Cardiac ventricle fibroblast (primary cell): Measurements from ENCODE around the gene BCAP29.

DNA sequence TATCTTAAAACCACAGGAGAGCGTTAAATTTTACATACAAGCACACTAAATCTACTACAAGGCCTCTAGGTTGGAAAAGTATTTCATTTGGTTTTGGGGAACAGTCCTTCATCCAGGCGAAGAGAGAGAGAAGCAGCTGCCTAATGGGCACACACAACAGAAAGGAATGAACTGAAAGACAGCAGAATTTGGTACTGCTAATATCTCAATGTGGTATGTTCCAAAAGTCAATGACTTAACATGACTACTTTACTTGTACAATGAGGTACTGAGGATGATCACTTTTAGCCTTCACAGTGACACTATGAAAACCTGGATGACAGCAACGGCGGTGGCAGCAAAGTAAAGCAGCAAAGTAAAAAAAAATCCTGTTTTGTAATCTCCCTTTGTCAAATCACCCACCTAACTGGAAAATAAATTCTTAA is 7.4 kb downstream of the NAMPT start:
- RAMPAGE, long total RNA = no peak

- RAMPAGE, long total RNA = no peak
Observed at GRCh38 chr7:106287713-106288051, 2.9 kb upstream of the NAMPT start.

DNA sequence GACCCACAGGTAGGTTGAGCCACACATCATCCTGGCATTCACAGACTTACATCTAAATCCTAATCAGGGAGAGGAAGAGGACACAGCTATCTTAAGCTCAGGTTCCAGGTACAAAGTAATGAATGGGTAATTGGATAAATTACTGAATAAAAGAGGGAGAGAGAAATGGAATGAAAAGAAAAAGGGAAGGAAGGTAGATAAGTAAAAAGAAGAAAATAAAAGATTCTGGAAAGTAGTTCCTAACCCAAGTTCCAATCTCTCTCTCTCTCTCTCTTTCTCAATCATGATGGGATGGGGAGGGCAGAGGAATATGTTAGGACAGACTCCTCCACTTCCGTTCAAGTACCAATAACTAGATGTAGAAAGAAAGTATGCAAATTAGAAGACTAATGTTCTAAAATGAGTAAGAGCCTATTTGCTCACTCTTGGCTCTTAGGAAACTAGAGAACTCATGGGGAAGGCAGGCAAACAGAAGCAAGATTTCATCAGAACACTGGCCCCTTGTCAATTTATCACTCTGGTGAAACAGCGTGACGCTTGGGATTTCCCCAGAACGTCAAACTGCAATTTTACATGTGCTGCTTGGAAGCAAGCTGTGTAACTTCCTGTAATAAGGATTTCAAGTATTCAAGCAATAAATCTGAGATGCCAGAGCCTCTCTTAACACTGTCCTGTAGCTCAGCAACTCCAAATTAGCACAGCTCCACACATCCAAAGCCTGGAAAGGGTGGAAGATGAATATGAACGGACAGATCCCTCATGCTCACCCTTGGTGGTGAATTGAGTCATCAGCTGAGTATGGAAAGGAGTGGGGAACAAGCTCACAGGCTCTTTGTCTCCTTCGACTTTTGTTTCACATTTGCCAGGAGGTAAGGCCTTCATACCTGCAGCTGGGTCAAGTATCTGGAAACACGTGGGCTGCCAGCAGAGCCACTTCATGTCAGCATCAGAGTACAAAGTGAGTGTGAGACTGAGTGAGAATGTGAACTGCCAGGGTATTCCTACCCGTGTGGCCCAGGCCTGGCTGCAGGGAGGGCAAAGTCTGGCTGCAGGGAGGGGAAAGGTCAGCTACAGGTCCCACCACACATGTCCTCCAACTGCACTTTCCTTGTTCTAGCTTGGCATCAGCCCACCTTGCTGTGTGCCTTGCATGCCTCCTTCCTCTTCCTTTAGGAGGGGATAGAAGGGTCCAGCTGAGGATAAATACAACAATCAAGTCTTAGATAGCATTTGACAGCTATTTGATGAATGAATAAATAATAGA is 140.3 kb upstream of the NAMPT start:
- RAMPAGE, long total RNA = no peak

DNA sequence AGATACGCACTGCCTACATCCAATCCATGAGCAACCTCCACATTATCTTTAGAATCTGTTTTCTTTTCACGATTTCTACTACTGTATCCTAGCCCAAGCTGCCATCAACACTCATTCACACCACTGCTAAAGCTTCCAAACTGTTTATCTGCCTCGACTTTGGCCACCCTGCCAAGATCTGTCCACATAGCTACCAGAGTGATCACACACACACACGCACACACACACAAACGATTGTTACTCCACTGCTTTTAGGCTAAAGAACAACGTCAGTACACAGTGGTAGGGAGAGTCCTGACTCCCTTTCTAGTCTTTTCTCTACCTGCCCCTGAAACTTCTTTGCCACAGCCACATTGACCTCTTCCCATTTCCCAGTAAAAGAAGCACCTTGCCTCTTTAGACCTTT is 142.0 kb downstream of the CCDC71L start:
- RAMPAGE, long total RNA = no peak

GRCh38 chr7:106608592-106609105 is 52.3 kb downstream of the CCDC71L start:
- RAMPAGE, long total RNA = no peak

DNA sequence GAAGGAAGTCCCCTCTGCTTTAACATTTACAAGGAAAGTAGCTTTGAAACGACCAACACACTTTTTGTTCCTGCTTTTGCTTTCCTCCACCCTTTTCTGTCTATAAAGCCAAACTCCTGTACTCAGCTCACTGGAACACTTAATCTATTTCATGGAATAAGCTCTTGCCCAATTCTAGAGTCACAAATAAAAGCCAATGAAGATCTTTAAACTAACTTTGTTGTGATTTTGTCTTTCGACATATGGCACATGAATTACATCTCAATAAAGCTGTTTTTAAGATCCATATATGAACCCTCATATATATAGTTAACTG is 86.9 kb upstream of the CCDC71L start:
- RAMPAGE, long total RNA = no peak

GRCh38 chr7:106767935-106768799 is 96.9 kb upstream of the PIK3CG start:
- RAMPAGE, long total RNA = no peak

DNA sequence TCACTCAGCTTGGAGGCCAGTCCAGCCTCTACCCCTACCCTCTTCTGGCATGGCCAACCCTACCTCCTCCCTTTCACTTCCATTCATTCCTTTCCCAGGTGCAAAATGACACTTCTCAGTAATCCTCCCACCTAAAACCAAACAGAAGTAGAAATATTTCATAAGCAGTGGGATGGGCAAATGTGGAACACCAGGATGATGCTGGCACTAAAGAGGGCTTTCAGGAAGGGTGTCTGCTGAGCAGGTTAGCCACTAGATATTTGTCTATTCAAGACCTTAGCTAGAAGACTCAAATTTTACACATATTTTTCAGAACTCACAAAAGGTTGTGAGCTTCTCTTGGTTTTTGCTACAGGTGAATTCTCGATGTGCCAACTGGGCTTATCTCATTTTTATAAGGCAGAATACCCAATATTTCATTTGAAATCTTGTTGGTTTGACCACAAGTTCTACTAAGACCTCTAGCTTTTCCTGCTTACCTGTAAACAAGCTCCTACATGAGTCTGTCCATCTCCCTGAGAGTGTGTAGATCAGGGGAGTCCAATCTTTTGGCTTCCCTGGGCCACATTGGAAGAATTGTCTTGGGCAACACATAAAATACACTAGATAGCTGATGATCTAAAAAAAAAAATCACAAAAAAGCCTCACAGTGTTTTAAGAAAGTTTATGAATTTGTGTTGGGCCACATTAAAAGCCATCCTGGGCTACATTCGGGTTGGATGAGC is 21.5 kb downstream of the PIK3CG start:
- RAMPAGE, long total RNA = no peak

DNA sequence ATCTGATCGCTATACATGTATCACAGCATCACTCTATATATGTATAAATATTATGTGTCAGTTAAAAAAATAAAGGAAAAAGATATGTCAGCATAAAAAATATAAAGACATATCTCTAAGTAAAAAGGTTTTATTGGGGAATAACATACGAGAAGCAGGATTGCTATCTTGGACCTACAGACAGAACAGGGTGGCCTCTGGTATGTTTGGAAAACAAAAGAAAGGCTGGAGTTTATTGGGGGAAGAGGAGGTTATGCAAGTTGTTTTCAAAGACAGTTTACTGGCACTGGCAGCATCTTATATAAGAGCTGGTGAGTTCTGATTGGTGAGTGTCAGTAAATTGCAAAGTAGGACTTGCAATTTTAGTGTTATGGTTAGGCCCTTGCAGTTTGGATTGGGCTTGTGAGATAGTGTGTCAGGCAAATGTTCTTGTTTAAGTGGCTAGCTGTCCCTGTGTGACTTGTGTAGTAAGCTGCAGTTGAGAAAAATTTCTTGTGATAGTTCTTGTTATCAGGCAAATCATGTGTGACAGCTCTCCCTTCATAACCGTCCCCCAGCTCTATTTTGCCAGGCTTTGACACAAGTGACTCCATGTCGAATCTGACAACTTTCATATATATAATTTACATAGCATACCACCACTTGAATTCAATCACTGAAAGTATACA is 118.2 kb downstream of the HBP1 start:
- RAMPAGE, long total RNA = no peak

- RAMPAGE, long total RNA = no peak
Observed at GRCh38 chr7:107507839-107508983, 38.4 kb downstream of the GPR22 start.

- RAMPAGE, long total RNA = start-site peak on the plus strand at chr7:107580242-107580277, 933 and 101 reads in 2 replicates
Observed at GRCh38 chr7:107579935-107581008, at the start of gene BCAP29. Gene BCAP29 (plus strand): TSS chr7:107580246.

GRCh38 chr7:107591243-107592114 is 11.4 kb downstream of the BCAP29 start:
- RAMPAGE, long total RNA = no peak

DNA sequence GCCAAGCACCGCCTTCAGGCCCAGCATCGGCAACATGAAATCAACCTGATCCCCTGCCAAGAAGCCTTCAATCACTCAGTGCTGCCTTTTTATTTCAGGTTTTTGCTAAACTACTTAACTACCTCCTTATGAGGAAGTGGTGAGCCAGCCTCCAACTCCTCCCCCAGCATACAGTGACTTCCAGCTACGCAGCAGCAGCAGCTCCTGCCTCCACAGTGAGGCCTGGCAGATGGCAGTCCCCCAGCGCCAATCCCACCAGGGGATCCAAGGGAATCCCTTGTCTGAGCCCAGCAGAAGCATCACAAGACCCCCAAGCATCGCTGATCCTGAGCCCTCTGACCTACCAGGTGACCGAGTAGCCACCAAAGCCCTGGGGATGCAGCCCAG is 31.9 kb upstream of the SLC26A4 start:
- RAMPAGE, long total RNA = no peak

DNA sequence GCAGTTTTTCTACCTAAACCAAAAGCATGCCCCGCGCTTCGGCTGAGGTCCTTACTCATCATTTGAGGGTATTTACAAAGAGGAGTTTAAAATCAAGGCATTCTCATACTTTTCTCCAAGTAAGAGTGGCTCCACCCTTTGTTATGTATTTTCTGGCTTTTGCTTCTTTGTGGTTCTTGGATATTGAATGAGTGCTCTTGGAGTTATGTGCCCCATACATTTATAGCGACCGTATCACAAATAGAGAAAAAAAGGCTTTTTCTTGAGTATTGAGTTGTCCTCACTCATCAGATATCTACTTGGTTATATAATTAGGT is 735 bp downstream of the CBLL1 start:
- RAMPAGE, long total RNA = no peak

DNA sequence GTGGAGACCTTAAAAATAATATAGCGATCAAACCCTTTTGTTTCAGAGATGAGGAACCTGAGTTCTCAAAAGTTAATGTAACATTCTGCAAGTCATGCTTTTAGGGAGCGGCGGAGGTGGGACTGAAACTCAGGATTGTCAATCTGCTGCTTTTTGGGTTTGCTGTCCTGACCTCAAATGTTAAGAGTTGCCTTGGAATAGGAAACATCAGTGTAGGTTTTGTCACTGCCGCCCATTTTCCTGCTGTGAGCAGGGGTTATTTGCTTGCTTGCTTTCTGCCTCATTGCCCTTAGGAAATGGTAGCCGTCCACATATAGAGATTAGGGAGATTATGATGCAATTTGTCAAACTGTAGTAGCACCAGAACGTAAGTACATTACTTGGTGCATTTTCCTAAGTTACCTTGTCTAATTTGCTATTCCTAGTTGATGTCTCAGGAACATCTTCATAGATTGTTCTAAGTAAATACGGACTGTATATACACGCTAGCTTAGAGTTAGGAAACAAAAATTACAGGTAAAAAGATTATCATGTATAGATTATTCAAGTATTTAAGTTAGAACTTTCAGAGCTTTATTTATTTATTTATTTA is 1.1 kb downstream of the DLD start:
- RAMPAGE, long total RNA = no peak

DNA sequence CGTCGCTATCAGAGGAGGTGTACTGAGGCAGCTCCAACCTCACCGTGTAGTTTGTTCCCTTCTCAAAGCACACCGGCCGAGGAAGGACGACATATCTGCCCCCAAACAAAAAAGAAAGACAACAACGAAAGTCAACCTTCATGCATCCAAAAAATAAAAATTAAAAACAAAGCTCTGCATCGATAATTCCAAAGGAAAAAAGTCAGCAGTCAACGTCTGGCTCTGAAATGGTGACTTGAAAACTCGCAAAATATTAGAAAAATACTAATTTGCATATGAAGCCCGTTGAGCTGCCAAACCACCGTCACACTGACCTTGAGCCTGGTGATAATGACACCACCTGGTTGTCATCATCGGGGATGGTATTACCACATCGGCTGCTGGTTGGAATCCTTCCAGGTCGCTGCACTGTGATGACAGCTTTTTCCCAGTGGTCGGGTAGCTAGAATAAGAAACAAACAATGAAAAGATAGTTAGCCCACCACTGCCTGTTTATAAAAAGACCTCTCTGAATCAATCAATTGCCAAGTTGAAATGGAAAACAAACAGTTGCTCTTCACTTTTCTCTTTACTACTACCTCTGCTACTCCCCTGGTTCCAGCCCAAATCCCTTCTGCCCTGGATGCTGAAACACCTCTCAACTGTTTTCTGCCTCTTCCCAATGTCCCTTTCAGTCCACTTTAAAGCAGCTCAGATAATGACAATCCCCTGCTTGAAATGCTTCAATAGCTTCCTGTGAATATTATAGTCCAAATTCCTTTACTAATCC is 41.5 kb downstream of the LAMB1 start:
- RAMPAGE, long total RNA = no peak

DNA sequence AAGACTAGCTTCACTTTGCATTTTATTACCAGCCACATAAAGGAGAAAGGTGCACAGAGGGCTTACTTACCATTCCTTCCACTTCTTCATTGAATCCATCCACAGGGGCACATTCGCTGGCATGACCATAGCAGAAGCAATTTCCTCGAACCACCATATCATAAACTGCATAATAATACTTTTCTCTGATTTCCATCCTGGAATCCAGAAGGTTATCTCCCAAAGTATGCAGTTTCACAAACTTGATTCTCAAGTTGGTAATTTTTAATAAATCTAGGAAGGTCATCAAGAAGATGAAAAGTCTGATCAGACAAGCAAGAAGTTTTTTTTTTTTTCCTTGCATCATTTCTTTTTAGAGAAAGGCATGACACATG is 22.4 kb downstream of the LAMB1 start:
- RAMPAGE, long total RNA = no peak

GRCh38 chr7:107999373-108000197 is 3.4 kb downstream of the LAMB1 start:
- RAMPAGE, long total RNA = no peak

- RAMPAGE, long total RNA = no peak
Observed at GRCh38 chr7:108003996-108005003, 1.3 kb upstream of the LAMB1 start.

DNA sequence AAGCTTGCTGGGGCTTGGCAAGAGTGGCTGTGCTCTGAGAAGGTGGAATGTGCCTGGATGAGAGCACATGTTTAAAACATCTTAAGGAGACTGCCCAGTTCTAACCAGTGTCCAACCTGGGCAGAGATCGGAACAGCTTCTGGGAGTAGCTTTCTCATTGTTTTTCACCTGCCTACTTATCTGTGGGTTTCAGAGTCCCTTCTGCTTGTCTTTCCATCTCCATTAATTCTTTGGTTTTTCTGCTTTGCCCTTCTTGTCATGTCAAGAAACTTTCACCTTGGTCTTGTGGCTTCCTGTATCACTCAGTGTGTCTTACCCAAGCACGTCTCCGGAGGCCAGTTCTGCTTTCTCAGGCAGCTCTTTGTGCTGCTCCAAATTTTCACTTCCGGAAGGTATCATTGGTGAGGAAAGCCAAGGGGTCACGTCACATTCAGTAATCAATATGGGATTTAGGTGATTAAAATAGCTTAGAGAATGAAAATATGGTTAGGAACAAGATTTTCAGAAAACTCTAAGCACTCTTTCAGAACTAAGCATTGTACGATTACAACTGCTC is 5.4 kb upstream of the LAMB4 start:
- RAMPAGE, long total RNA = no peak